Frontal cortex (tissue), 2 donors: ENCODE measurements around the genes TMEM60, GNAT3, HGF and PCLO.

GRCh38 chr7:77690196-77690899 is 5.9 kb upstream of the RSBN1L start:
- RAMPAGE, long total RNA = no peak

- RAMPAGE, long total RNA = no peak
These were observed 4.1 kb upstream of the RSBN1L start for GRCh38 chr7:77692102-77692592.

DNA sequence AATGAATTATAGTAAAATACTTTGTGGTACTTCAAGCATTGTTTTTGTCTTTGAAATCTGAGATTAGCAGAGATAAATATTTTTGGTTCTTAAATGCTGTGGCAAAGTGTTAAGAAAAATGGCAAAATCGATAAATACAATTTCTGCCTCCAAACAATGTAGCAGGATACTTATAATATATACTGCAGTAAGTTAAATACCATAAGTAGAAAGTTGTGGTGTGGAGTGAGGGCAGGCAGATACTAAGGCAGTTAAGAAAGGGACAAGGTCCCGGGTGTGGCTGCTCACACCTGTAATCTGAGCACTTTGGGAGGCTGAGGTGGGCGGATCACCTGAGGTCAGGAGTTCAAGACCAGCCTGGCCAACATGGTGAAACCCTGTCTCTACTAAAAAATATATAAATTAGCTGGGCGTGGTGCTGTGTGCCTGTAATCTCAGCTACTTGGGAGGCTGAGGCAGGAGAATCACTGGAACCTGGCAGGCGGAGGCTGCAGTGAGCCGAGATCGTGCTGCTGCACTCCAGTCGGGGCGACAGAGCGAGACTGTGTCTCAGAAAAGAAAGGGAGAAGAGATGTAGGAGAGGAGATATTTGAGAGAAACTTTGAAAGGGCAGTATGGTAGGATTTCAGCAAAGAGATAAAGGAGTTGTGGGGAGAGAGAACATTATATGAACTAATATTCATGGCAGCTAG is 21.4 kb downstream of the RSBN1L start:
- RAMPAGE, long total RNA = no peak

DNA sequence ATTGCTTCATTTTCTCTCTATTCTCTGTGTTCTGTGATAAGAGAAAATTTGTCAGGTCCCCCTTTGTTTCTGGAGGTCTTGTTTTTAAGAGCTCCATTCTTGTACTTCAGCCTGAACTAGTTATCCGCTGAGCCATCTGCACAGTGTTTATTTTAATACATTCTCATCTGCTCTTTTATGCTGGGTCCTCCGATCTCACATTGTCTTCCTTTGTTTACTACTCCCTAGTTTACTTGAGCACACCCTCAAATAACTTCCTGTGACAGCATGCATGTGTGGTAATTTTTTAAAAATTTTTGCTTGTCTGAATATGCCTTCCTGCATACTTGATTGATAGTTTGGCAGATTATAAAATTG is 31.7 kb downstream of the RSBN1L start:
- RAMPAGE, long total RNA = no peak

DNA sequence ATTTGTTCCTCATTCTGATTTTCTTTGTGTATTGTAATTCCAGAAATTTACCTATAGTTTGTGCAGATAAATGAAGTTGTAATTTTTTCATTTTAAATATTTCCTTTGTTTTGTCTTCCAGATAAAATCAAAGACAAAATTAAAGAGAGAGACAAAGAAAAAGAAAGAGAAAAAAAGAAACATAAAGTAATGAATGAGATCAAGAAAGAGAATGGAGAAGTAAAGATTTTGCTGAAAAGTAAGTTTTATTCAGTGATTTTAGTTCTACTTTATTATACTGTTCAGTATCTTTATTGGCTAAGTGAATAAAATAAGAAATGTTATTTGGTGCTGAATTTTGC is 40.0 kb downstream of the RSBN1L start:
- RAMPAGE, long total RNA = no peak

DNA sequence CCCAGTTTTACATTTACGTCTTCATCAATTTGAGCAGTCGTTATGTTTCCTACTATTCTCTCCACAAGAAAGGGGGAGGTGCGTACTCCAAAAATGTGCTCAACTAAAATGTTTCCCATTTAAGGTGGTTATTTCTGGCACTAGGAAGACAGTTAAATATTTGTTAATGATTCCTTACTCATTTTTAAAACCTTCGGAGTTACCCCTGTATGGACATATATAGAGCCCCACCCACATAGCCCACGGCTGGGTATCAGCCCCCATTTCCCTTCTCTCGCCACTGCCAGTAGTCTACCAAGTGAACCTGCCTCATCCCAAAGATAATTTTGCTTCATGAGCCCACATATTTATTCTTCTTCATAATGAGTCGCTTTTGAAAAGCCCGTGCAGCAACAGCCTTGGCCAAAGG is 719 bp downstream of the TMEM60 start:
- RAMPAGE, long total RNA = no peak

GRCh38 chr7:77798283-77798499 is at the start of gene TMEM60:
TMEM60 (minus strand) TSS chr7:77798434.
- RAMPAGE, long total RNA = start-site peak on the minus strand at chr7:77798345-77798468, 347 and 21 reads in 2 replicates

DNA sequence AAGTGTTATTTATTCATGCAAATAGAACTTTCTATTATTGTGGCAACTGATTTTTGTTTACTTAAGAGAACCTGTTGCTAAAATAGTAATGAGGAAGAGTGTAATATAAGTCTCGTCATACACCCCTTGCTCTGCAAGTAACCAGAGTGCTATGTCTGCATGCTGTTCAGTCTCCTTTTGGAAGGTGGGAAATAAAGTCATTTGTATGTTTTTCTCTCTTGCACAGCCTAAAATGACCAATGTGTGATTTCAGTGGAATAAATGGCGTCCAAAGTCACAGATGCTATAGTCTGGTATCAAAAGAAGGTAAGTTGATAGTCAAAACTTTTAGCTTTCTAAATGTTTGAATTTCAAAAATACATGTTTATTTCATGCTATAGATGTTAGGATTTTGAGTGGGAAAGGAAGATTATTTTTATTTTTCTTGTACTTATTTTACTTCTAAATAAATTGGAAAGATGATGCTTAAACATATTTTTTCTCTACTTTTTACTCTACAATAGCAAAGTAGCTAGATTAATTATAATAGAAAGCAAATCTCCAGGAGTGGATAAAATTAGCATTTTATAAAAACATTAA is 41.9 kb upstream of the TMEM60 start:
- RAMPAGE, long total RNA = no peak

DNA sequence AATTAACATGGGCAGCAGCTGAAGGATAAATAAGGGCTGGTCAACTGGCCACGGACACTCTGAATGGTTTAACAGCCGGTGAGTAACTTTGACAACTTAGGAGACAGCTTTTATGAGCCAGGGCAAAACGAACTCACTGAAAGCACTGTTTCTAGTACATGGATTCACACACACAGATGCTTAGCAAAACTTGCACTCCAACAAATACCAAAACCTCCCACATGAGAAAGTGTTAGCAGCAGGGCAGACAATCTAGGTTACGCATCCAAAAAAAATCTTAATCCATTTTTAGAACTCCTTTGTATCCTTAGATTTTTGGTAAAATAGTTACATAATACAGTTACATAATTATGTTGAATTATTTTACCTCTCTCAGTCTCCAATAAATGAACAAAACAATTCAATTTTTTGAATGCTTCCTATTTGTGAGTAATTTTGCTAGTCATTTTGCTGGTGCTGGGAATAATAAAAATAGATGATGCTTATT is 486.8 kb upstream of the TMEM60 start:
- RAMPAGE, long total RNA = no peak

DNA sequence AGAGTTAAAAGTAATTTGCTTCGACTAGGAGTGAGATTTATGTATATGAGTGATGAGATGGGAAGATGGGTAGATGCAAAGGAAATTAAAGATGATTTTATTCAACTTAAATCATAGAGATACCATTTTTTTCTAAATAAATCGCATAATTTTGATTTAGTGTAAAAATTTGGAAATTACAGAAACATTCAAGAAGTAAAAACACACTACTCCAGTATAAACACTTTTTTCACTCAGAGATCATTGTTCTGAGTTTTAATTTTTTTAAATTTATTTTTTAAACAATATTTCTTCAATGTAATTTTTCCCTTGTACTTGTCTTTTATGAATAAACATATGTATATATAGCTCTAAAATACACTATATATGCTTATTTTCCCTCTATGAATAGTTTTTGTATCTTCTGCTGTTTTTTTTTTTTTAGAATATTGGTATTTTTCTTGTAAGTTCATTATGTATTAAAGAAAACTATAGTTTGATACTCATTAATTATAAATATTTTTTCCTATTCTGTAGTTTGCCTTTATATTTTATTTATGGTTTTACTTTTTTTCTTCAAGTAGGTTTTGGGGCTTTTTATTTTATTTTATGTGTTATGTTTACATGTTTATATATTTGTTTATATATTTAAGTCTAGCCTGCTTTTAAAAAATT is 39.5 kb downstream of the GNAI1 start:
- RAMPAGE, long total RNA = no peak

DNA sequence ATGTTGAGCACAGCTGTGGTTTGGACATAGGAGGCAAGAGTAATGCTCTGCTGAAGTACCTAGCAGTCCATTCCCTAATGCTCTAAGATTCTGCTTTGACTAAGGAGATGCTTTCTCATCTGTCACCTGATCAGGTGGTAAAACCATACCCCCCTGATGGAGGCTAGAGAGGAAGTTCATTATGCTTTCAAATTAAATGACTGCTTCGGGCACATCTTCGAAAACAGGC is at the start of gene GNAT3:
Gene GNAT3, minus strand, starts transcription at position 92 of the 229 bp plus-strand sequence.
- RAMPAGE, long total RNA = no peak

GRCh38 chr7:80647209-80647662 is 8.8 kb downstream of the CD36 start:
- RAMPAGE, long total RNA = no peak

DNA sequence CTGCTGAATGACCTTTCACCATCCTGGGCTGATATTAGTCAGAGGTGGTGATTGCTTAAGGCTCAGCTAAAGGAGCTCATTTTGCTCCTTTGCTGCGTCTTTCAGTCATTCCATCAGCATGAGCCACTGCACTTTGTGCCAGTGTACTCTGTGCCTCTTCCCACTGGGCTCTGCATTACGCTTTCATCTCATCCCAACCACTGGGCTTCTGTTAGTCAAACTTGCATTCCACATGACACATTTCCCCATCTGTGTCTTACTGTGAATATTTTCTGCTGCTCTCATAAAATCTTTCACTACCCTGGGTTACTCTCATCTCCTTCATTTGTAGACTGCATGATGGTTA is 84.4 kb downstream of the CD36 start:
- RAMPAGE, long total RNA = no peak

- RAMPAGE, long total RNA = no peak
These were observed 123.4 kb downstream of the SEMA3C start for GRCh38 chr7:80795432-80795782.

DNA sequence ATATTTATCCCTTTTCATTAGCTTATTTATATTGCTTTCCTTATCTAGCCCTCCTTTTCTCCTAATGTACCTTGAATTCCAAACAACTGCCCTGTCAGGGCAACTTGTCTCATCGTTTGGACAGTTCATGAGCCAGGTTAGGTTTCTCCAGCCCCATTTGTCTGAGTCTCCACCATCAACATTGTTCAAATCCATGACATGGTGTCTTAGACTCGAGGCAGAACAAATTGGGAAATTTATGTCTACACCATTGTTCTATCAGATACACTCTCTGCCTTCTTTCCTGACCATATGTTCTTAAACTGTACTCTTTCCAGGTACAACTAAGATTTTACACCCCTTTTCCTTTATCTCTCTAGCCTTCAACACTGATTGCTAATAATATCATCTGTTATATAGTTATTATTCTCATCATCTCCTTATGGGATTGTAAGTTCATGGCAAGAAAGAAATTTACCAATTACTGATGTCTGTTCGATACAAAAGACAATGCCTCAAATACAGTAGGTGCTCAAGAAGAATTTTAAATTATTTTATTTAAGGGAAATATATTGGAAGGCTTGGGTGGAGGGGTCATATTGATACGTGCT is 25.6 kb downstream of the SEMA3C start:
- RAMPAGE, long total RNA = no peak

DNA sequence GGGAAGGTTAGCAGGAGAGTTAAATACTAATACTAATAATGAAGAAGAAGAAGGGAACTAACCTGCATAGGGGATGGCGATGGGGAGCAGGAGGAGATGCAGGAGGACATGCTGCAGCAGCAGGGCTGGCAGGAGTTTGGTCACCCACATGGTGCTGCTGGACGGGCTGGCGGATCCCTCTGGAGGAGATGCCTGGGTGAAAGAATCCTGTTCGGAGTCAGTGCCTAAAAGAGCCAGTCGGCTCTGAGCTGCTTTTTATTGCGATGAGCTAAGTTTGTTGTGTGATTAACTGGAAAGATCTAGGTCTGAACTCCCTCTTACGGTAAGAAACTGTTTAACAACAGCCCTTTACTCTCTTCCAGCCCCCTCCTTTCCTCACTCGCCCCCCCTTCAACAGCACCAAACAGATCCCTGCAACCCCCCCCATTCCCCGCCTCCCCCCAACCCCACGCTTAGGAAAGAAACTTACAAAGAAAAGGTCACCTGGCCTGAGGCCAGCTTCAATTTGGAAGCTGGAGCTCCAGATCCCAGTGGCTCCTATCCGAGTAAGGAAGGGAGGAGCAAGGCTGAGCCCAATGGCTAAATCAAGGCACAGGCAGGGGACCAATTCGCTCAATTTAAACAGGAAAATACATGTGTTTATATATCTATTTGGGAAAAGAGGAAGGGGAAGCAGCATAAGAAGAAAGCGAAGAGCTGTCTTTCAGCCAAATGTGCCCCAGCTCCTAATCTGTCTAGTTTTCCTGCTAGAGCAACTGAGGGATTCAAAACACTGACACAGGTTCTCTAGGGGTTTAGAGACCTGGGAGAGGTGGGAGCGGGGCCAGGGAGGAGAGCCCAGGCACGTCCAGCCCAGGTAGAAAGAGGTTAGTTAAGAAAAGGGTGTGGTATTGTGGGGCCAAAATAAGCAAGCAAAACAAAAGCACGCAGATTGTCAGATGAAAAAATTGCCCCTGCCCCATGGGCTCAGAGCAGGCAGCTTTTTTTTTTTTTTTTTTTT is at the start of gene HGF:
Gene HGF, minus strand, starts transcription at position 226 of the 1,000 bp plus-strand sequence.
- RAMPAGE, long total RNA = no peak

DNA sequence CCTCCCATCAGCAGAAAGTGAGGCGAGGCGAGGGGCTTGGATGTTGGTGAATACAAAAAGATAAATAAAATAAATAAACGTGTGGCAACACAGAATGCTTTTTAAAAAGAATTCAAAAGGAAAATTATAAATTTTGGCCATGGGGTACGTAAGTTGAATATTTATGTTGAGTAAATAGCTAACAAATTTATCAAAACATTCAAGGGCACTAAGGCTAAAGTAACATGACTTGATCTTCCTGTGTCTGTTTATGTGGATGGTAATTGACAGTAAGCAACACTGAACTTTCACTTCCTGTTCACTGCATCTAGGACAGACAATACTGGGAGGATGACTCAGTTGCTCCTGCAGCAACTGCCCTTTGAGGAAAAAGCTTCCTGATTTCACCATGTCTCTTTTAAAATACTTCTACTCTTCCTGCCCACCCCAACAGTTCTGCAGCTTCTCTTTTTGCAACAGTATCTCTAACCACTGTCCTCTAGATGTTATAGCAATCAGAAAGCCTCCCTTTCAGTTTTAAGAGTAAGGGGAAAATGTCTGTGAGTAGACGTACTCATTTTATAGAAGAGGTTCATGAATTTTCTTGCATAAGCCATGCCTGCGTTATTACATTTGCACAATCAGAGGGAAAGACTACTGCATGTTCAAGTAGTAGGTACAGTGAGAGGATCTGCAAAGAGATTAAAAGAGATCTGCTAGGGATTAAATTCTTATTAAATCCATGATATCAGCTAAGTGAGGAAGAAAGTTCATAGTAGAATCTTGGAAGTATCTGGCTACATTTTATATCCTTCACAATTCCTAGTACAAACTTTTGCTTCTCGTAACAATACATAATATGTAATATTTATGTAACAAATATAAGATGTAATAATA is 76.6 kb upstream of the HGF start:
- RAMPAGE, long total RNA = no peak

GRCh38 chr7:83162337-83163353 is at the start of gene PCLO:
PCLO (minus strand) TSS chr7:83162884.
- RAMPAGE, long total RNA = no peak

DNA sequence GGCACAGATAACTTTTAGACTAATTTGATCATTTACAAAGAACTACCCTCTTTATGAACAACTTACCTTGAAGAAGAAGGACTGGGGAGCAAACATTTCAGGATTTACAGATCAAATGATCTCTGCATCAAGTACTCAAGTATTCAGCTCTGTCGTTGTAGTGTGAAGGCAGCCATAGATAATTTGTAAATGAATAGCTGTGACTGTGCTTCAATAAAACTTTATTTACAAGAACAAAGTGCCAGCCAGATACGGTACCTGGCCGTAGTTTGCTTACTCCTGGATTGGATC is 388.1 kb upstream of the SEMA3A start:
- RAMPAGE, long total RNA = no peak

DNA sequence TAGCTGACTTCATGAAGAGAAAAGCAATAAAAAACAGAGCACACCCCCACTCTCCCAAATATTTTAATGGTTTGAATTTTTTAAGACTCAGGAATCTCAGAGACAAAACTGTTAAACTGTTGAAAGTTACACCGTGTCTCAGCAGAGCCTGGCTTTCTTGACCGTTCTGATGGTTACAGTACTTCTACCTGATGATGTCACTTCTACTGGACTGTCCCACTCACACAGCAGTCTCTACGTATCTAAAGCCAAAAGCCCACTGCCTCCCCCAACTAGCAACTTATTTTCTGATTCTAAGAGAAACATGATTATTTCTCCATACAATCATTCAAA is 10.5 kb downstream of the GRM3 start:
- RAMPAGE, long total RNA = no peak